Mesenchymal stem cell of the bone marrow (primary cell): ENCODE measurements around a stretch of chr14.

DNA sequence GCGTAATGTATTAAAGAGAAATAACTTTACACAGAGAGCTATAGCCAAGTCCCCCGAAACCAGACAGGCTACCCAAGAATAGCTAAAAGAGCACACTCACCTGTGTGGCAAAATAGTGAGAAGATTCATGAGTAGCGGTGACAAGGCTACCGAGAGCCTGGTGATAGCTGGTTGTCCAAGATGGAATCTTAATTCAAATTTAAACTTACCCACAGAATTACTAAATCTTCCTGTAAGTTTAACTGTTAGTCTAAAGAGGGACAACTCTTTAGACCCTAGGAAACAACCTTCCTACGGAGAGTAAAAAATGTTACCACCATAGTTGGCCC lies 1358.6 kb upstream of the FLRT2 start:
- CAGE, long polyA plus RNA = no peak

GRCh38 chr14:85533679-85534424 lies 3.9 kb downstream of the FLRT2 start:
- CAGE, long polyA plus RNA = no peak

DNA sequence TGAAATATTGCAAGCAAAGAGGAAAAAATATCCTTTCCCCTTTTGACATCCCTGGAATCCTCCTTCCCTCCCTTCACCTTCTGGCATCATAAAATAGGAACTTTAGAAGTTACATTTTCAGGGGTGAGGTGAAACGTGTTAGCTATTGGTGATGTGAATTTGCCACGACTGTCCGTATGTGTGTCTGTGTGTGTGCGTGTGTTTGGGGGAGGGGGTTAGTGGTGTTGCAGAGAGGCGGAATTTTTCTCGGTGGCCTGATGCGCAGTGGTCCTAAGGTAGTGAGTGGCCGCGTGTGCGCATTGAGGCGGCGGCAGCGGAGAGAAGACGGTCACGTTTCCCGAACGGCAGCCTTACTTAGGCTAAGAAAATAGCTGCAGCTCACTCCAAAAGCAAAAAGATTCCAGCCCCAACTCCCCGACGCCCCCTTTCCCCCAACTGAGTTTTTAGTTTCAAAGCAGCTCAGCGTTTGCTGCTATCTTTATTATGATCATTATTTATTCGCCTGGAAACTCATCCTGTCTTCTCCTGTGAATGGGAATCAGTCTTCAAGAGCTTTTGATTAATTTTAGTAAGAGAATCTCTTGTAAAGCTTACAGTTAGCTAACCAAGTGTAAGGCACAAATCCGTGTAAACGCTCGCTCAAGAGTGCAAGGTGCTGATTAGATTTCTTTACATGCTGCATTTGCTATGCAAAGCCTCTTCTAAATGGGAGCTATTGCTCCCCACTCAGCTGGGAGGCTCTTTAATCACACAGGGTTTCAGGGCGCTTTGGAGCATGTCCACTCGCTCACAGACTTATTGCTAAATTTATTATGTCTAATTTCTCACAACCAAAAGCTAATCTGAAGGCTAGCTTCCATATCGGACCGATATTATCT lies 4.7 kb downstream of the FLRT2 start:
- CAGE, long polyA plus RNA = no peak

DNA sequence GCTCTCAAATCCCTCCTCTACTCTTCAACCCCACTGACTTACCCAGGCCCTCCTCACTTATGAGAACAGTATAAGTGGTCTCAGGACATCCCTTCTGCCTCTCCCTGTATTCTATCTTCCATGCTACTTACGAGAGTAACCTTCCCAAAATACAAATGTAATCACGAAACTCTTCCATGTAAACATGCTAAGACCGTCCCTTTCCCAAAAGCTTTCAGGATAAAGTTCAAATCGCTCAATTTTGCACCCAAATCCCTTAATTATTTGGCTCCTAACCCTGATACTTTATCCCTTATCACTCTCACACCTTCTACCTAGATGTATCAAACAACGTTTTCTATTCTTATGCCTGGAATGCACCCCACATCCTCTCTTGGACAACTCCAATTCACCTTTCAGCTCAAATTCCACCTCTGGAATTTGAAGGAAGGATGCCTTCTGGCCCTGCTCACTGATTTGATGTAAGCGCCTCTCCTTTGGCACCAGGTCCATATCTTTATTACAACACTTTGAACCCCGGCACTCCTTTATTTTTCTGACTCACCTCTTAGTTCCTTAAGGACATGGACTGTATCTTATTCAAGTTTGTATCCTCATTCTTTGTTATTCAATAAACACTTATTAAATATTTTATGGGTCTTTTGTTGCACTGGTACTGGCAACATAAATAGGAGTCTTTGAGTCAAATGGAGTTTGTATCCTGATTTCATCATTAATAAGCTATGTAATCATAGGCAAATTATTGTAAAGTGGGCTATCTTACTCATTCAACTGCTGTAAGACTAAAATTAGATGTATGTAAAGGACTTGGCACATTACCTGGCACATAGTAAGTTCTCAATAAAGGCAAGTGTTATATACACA lies 3.1 kb downstream of the GALC start:
- CAGE, long polyA plus RNA = no peak

DNA sequence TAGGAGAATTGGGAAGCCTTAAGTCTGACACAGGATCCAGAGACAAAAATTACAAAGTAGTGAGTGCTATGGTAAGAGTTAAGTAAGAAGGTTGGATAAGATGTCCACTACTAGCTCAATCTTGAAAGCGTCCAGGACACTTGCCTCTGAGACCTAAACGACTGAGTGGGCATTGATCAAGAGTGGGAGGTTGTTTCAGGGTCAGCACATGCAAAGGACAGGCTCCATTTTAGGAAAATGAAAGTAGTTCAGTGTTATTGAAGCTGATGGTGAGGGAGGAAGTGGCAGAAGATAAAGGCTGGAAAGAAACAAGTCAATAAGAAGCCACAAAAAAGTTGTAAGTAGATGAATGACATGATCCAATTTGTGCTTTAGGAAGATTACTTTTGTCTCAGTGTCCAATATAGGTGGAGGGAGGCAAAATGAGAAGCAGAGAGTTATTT lies 21.9 kb downstream of the GPR65 start:
- CAGE, long polyA plus RNA = no peak

DNA sequence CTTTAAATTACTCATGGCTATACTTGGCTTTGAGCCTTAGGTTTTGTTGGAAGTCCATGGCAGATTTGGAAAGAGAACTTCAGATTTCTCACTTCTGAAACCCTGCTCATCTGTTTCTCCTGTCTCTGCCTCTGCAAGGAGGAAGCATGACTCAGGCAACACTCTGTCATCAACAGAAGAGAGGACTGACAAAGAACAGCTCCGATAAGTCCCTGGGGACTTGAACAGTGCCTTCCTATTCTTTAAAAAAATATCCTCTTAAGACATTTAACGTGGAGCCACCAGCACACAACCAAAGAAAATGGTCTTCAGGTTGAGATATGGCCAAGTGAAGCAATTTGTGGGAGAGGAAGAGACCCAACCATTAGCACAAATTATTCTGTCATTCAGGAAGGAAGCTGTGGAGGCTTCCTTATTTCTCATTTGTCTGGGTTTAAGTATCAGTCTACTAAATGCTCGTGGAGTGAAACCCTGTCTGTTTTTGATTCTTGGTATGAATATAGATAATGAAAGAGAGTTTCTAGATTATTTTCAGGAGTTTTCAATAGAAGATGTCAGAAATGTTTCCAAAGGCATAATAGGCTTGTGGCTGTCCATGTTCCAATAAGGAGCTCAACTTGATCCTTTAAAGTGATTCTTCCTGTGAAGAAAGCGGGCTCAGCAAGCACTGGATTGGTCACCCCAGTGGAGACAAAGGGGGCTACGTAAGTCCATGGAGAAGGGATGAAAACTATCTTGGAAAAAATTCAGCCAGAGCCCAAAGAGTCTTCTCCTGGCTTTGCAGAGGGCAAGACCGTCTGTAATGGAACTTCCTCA lies 125.1 kb downstream of the GPR65 start:
- CAGE, long polyA plus RNA = no peak

- CAGE, long polyA plus RNA = no peak
Measured at GRCh38 chr14:88185702-88186120, 137.4 kb downstream of the KCNK10 start.

DNA sequence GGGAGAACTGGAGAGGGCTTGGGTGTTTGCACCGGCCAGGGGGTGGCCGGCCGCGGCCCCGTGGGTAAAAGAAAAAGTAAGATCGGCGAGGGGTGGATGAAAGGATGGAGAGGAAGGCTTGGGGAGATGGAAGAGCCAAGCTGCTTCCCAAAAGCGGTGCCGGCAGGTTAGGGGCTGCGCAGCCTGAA lies 202 bp downstream of the KCNK10 start:
- CAGE, long polyA plus RNA = no peak

GRCh38 chr14:88823939-88824461 lies 451 bp upstream of the TTC8 start:
- CAGE, long polyA plus RNA = no peak

DNA sequence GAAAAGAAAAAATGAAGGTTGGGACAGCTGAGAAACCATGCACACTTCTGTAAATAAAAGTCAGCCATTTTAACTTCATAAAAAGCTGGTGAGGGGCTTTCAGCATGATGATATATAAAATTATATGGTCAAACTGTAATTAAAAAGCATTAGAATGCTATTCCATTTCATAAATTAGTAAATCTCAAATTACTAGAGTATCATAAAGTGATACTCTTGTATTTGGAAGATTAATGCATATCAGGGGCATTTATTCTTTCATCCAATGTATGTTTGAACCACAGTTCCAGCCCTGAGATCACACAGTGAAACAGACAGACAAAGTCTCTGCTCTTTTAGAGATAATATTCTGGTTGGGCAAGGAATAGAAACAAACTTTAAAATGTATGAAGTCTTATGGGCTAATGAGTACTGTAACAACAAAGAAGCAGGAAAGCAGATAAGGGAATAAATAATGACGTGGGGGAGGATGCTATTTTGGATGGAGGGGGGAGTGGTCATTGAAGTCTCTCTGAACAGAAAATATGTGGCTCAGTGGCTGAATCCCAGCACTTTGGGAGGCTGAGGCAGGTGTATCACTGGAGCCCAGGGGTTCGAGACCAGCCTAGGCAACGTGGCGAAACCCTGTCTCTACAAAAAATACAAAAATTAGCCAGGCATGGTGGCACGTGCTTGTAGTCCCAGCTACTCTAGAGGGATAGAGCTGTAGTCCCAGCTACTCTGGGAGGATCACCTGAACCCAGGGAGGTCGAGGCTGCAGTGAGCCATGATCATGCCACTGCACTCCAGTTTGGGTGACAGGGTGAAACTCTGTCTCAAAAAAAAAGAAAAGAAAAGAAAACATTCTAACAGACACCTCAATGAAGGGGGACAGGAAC lies 21.3 kb downstream of the TTC8 start:
- CAGE, long polyA plus RNA = no peak

DNA sequence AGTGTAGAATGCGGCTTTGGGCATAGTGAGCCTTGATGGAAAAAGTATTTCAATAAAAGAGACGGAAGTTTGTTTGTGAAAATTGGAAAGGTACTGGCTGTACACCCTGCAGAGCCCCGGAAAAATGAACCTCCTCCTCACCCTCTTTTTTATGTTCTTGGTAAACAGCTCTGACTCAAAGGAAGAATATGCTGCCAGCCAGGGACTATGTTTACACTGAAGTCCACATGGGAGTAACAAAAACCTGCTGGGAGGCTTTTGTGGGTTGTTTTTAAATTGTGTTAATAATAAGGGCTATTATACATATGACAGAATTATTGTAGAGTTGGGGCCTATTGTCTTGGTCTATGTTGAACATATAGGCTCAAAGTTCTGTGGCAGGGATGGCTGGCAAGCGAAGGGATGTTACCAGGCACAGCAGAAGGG lies 70.7 kb downstream of the TTC8 start:
- CAGE, long polyA plus RNA = no peak

- CAGE, long polyA plus RNA = no peak
Measured at GRCh38 chr14:88978859-88979254, 154.4 kb downstream of the TTC8 start.

- CAGE, long polyA plus RNA = no peak
Measured at GRCh38 chr14:89352030-89352575, 64.9 kb downstream of the FOXN3 start.

DNA sequence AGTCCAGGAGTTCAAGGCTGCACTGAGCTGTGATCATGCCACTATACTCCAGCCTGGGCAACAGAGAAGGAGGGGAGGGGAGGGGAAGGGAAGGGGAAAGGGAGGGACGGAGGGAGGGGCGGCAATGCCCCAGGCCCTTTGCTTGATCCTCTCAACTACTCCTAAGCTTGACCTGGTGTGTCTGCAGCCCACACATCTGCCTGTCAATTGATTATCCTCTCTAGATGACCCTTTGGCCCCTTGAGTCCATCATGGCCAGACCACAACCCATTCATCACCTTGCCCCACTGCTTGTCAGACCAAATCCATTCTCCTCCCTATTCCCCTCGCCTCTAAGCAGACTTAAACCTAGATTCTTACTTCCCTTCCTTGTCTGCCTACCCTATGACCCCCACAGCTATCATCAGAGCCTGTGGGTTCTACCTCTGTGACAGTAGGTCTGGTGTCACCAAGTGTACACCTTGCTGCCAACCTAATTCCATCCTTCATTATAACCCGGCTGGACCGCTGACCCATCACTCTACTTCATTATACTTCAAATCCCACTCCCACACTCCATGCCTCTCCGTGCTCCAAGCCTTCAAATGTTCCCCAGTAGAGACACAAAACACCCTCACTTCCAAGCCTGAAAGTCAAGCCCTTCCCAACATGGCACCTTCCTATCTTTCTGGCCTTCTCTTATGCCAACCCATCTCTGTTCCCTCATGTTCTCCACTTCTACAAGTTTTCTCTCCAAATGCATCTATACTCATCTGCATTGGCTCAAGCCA lies 35.1 kb downstream of the FOXN3 start:
- CAGE, long polyA plus RNA = no peak

DNA sequence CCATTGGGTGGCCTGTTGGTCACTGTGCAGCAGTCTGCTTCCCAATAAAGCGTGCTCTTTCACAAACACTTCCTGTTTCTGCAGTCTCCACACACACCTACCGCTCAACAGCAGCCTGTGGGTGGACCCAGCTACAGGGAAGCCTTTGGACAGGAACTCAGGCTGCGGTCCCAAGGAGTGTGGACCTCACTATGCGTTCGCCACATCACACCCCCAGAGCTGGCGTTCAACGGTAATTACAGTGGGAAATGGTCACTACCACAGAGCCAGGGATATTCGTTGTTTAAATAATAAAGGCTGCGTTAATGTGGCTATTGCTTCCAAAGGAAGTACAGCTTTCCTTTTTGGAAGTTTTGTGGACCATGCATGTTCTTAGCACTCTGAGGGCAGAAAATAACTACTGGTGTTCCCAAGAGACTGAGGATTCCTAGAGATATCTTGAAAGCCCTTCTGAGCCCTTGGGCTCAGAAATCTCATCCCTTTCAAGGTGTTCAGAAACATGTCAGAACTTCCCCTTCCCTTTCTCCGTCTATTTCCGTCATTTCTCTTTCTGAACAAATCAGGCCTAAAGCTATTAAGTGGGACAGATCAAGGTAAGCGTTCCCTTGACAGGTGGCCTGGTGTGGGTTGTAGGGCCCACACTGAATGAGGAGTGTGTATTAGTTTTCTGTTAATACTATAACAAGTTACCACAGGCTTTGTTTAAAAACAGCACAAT lies 16.4 kb downstream of the PSMC1 start:
- CAGE, long polyA plus RNA = no peak

- CAGE, long polyA plus RNA = no peak
Measured at GRCh38 chr14:90401904-90402505, 5.2 kb downstream of the CALM1 start.

DNA sequence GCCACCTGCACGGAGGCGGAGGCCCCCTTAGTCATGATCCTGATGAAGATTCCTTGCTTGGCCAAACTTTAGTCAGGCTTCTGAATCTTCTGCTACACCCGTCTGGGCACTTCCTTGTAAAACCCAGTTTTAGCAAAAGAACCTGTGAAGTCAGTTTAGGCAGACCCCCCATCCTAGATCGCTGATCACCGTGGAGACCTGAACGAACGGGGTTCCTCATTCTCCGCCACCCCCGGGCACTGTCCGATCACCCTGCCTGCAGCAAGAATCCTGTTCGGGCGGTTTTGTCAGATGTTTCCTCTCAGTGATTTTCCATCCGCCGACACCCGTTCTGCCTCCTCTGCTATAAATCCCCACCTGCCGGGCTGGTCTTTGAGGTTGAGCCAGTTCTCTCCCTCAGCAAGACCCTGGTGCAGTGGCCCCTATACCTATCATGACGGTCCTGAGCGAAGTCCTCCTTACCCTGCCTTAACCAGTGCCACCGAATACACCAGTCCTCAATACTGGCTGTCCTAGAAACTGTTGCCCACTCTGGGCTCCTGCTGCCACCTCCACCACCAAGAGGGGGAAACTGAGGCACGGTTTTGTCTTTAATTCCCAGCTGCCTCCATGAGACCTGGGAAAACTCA lies 112.0 kb downstream of the CALM1 start:
- CAGE, long polyA plus RNA = no peak

DNA sequence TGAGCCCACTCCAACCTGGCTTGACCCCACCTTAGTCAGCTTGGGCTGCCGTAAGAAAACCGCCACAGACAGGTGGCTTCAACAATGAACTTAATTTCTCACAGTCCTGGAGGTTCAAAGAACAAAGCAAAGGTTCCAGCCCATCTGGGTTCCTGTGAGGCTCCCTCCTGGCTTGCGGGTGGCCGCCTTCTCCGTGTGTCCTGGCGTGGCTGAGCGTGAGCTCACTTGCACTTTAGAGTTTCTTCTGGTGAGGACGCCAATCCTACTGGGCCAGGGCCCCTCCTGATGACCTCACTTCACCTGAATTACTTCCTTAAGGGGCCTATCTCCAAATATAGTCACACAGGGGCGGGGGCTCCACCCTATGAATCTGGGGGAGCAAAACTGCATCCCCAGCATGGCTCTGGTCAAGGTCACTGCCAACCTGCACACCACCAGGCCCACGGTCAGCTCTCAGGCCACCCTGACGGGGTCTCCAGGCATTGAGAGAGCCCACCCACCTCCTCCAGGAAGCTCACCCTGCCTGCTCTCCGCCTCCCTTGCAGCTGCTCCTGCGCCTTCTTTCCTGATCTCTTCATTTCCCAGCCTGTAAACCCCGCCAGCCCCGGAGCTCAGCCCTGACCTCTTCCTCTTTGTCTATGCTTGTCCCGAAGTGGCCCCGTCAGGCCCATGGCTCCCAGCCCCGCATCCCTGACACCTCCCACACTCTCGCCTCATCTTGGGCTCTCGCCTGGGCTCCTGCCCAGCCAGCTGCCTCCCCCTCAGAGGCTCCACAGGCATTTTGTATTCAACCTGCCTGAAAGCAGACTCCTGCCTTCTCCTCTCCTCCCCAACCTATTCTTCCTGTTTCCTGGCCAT lies 139.1 kb downstream of the CALM1 start:
- CAGE, long polyA plus RNA = no peak

- CAGE, long polyA plus RNA = no peak
Measured at GRCh38 chr14:90630247-90630942, 185.8 kb downstream of the TTC7B start.

- CAGE, long polyA plus RNA = no peak
Measured at GRCh38 chr14:90631105-90631624, 185.1 kb downstream of the TTC7B start.